Measurements from ENCODE around the gene ZNF438.

DNA sequence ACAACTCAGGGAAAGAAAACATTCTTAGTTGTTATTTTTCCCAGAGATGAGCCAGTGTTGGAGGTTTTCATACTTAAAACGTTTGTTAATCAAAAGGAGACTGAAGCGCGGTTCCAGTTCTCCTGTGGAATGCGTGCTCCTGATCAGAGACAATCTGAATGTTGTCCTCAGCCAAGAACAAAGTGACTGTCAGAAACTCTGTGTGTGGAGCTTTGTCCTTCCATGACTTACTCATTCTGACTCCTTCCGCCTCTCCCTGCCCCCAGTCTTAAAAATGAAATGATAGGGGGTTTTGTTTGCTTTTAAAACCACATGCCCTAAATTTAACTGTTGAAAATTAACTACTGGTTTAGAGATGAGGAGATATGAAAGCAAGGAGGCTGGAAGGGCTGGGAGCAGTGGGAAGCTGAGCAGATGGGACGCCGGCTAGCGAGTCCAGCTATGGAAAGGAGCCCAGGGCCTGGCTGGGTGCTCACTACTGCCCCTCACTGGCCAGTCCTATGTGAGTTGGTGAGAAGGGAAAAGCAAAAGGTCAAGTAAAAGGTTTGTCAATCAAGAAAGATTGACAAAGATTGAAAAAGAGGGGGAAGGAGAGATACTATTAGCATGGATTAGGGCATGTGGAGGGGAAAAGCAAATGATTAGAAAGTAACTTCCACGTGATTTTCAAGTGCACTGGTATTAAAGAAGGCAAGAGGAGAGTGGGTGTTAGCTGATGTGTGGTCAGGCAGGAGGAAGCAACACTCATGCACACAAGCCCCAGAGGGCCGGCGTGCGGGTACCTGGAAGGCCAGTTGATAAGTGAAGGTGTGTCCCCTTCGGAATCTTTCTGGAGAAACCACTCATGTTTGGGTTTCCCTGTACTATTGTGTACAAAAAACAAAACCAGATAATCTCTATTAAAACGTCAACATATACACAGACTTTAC, 99.3 kb downstream of the SVIL start:
- RRBS, 2 experiments, result no CpG with 5 or more reads among the region's 14 CpGs
CAGE:
- cytosol, long polyA minus RNA, result no peak
- cytosol, long polyA plus RNA, result no peak
- long polyA plus RNA, result no peak
- nucleus, long polyA minus RNA, result no peak
- nucleus, long polyA plus RNA, result no peak

DNA sequence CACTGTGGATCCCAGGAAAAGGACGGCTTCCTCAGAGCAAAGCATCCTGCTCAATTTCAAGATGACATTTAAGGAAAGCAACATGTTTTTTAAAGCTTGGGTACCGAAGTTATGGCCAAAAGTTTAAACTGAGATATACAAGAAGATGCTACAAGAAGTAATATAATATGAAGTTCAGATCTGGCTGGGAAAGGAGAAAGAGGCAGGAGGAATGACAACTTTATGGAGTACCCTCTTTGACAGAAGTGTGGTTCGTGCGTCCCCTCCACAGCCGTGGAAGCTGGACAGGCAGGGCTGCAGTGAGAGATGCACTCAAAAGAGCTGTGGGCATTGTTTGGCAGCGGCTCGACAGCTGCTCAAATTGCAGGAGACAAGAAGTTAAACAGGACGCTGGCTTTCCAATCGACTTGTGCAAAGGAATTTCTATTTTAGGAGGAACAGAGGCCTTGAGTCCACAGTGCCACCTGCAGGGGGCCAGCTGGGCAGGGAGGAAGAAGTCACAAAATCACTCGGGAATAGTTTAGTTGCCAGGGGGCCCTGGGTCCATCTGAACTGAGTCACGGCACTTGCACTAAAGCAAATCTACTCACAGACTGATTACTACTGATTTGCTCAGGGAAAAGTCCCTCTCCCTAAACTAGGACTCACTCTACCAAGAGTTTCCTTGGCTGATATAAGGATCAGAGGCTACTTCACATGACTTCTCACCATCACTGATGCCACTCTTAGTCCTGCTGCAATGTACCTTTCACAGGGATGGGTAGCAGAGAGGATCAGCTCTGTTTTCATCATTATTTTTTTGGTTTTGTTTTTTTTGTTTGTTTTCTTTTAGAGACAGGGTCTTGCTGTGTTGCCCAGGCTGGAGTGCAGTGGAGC, 201.0 kb downstream of the JCAD start:
- RRBS, 2 experiments, result no CpG with 5 or more reads among the region's 11 CpGs
CAGE:
- cytosol, long polyA minus RNA, result no peak
- cytosol, long polyA plus RNA, result no peak
- long polyA plus RNA, result no peak
- nucleus, long polyA minus RNA, result no peak
- nucleus, long polyA plus RNA, result no peak

- RRBS, 2 experiments, result no CpG with 5 or more reads among the region's 2 CpGs
CAGE:
- cytosol, long polyA minus RNA, result no peak
- cytosol, long polyA plus RNA, result no peak
- long polyA plus RNA, result no peak
- nucleus, long polyA minus RNA, result no peak
- nucleus, long polyA plus RNA, result no peak
Observed at GRCh38 chr10:30000232-30000676, 59.1 kb downstream of the JCAD start.

GRCh38 chr10:30039756-30040517, 19.4 kb downstream of the JCAD start:
- RRBS, 2 experiments, result no CpG with 5 or more reads among the region's 17 CpGs
CAGE:
- cytosol, long polyA minus RNA, result no peak
- cytosol, long polyA plus RNA, result no peak
- long polyA plus RNA, result no peak
- nucleus, long polyA minus RNA, result no peak
- nucleus, long polyA plus RNA, result no peak

DNA sequence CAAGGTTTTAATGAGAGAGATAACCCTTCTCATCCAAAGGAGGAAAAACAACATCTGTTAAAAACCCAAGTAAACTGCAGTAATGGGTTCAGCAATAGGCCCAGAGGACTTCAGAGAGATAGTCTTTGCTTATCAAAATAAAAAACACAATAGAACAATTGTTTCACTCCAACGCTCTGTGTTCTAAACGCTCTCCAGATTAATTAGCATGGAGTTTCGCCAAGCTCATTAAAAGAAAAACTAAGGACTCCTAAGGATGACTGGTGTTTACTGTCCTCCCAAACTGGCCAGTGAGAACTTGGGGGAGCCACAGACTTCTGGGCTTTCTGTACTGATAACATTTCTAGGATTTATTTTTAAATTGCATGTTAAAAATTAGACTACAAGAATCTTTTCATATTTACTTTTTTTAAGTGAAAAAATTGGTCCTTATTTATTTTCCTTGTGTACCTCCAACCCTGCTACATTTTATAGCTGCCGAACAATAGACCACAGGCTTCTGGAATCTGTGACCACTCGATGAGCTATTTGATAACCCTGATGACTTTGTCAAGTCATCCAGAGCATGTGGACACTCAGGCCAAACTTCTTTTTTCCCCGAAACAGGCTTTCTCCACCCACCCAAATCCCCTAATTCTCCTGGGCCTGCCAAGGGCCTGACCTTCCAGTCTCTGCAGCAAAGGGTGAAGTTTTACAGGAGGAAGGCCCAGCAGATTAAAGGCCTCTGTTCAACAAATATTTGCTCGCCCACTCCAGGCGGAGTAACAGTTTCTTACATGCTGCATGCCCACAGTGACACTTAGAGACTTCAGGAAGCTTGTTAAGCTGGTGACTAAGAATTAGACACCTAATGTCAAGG, 2.2 kb downstream of the JCAD start:
- RRBS, 2 experiments, result no CpG with 5 or more reads among the region's 8 CpGs
CAGE:
- cytosol, long polyA minus RNA, result no peak
- cytosol, long polyA plus RNA, result no peak
- long polyA plus RNA, result no peak
- nucleus, long polyA minus RNA, result no peak
- nucleus, long polyA plus RNA, result no peak

GRCh38 chr10:30058634-30059167, 685 bp downstream of the JCAD start:
- RRBS, 2 experiments, result 8% methylated on average over 24 of the region's 54 CpGs
CAGE:
- cytosol, long polyA minus RNA, result no peak
- cytosol, long polyA plus RNA, result no peak
- long polyA plus RNA, result no peak
- nucleus, long polyA minus RNA, result no peak
- nucleus, long polyA plus RNA, result no peak

GRCh38 chr10:30220445-30220684, 128.7 kb downstream of the MTPAP start:
- RRBS, 2 experiments, result no CpG with 5 or more reads among the region's 5 CpGs
CAGE:
- cytosol, long polyA minus RNA, result no peak
- cytosol, long polyA plus RNA, result no peak
- long polyA plus RNA, result no peak
- nucleus, long polyA minus RNA, result no peak
- nucleus, long polyA plus RNA, result no peak

GRCh38 chr10:30341389-30341815, 7.7 kb downstream of the MTPAP start:
- RRBS, 2 experiments, result no CpG with 5 or more reads among the region's 5 CpGs
CAGE:
- cytosol, long polyA minus RNA, result no peak
- cytosol, long polyA plus RNA, result no peak
- long polyA plus RNA, result no peak
- nucleus, long polyA minus RNA, result no peak
- nucleus, long polyA plus RNA, result no peak

DNA sequence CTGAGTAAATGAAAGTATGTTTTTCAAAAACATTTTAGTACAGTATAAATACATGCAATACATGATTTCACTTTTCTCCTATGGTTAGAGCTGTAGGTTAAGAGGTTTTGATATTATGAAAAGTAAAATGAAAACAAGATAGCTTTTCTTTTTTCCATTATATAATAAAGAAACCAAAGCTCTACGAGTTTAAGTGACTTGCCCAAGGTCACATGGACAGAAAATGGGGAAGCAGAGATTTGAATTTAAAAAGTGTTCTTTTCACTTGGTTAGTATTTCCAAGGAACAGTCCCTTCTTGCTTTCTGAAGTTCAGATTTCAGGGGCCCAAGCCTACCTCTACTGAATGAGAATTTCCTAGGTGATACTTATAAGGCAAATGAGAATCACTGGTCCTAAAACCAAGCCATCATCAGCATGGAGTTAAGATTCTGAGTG, 13.2 kb upstream of the MAP3K8 start:
- RRBS, 2 experiments, result no CpG with 5 or more reads among the region's 1 CpG
CAGE:
- cytosol, long polyA minus RNA, result no peak
- cytosol, long polyA plus RNA, result no peak
- long polyA plus RNA, result no peak
- nucleus, long polyA minus RNA, result no peak
- nucleus, long polyA plus RNA, result no peak

GRCh38 chr10:30431214-30431969, 2.6 kb upstream of the MAP3K8 start:
- RRBS, 2 experiments, result 7% methylated on average over 5 of the region's 18 CpGs; no CpG with 5 or more reads in 1 of the 2 experiments
CAGE:
- cytosol, long polyA minus RNA, result no peak
- cytosol, long polyA plus RNA, result no peak
- long polyA plus RNA, result no peak
- nucleus, long polyA minus RNA, result no peak
- nucleus, long polyA plus RNA, result no peak

DNA sequence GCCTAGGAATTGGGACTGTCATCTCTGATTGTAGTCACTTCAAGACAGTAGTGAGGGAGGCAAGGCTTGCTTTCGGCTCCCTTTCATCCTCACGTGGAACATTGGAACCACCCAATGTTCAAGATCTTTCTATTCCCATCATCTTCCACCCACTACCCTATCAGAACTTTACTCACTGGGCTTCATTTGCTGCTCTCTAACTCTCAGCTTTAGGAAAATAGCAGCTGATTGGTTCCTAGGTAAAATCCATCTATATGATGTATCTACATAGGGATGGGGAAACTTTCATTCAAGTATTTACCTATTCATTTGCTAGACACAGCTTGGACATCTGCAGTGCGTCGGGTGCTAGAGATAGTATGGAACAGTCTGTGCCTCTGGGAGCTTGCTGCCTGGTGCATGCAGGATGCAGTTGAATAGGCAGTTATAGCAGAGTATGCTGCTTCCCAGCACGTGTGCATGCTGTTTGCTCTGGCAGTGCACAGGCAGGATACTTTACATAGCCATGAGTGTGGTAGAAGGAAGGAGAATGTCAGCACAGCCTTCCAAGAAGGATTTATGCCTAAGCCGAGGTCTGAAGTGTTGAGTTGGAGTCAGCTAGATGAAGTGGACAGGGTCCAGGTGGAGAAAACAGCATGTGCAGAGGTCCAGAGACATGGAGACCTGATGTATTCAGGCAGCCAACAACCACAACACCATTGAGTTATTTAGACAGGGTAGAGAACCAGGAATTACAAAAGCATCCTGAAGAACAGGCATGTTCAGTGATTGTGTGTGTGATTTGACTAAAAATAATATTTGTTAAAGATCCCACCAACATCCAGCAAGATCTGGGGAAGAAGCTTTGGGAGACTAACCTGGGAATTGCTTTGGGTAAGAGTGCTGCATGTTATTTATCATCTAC, 8.0 kb downstream of the MAP3K8 start:
- RRBS, 2 experiments, result no CpG with 5 or more reads among the region's 6 CpGs
CAGE:
- cytosol, long polyA minus RNA, result no peak
- cytosol, long polyA plus RNA, result no peak
- long polyA plus RNA, result no peak
- nucleus, long polyA minus RNA, result no peak
- nucleus, long polyA plus RNA, result no peak

DNA sequence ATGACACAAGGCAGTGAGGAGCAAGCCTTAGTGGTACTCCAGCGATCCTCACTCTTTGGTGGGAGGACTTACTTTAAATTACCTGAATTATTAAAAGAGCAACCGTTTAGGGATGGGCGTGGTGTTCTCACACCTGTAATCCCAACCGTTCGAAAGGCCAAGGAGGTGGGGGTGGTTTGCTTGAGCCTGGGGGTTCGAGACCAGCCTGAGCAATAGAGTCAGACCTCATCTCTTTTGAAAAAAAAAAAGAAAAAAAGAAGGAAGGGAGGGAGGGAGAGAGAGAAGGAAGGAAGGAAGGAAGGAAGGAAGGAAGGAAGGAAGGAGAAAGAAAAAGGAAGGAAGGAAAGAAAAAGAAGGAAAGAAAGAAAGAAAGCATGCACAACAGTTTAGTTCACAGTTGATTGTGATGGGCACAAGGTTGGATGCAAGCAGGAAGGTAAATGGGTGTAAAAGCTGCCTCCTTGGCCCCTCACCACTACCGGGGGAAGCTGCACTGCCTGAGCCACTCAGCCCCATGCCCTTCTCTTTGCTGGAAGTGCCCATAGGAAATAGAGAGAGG, 19.7 kb downstream of the MAP3K8 start:
- RRBS, 2 experiments, result no CpG with 5 or more reads among the region's 7 CpGs
CAGE:
- cytosol, long polyA minus RNA, result no peak
- cytosol, long polyA plus RNA, result no peak
- long polyA plus RNA, result no peak
- nucleus, long polyA minus RNA, result no peak
- nucleus, long polyA plus RNA, result no peak

DNA sequence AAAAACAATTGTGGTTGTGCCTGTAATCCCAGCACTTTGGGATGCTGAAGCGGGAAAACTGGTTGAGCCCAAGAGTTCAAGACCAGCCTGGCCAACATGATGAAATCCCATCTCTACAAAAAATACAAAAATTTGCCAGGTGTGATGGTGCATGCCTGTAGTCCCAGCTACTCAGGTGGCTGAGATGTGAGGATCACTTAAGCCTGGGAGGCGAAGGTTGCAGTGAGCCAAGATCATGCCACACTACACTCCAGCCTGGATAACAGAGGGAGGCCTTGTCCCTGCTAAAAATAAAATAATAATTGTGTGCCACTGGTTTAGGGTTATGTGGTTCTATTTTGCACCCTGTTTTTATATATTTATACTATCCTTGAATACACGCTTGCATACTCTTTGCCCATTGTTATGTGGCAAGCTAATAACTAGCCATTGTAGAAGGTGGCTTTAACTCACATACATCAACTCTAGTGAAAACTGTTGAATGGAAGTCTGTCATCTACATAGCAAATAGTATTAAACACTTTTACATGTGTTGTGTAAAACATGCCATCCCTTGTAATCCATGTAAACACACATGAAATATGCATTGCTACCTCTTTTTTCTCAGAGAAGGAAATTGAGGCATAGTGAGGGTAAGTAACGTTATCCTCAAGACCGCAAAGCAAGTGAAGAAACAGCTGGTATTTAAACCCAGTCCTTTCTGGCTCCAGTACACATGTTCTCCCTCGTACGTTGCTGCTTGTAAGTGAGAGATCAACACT, 28.2 kb downstream of the MAP3K8 start:
- RRBS, 2 experiments, result no CpG with 5 or more reads among the region's 7 CpGs
CAGE:
- cytosol, long polyA minus RNA, result no peak
- cytosol, long polyA plus RNA, result no peak
- long polyA plus RNA, result no peak
- nucleus, long polyA minus RNA, result no peak
- nucleus, long polyA plus RNA, result no peak

DNA sequence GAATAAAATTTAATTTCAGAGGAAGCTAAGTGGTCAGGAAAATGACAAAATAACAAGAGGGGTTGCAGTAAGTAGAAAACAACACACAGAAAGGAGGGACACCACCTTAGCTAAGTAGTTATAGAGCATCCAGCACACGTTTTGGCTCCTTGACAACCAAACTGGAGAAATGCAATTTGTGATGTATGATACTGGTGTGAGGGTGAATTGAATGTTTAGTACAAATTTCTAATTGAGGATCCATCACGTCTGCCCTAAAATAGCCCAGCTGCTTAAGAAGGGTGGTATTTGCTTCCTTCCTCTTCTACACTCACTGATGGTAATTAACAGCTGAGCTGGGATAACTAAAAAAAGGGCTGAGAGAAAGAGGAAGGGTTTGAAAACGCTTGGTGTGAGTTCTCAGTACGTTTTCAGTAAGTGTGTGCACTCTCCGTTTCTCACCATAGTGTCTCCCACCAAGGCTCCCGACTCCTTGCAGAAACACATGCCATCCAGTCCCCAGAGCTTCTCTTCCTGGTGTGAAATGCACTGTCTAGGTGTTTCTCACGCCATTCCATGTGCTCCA, 54.3 kb downstream of the MAP3K8 start:
- RRBS, 2 experiments, result no CpG with 5 or more reads among the region's 7 CpGs
CAGE:
- cytosol, long polyA minus RNA, result no peak
- cytosol, long polyA plus RNA, result no peak
- long polyA plus RNA, result no peak
- nucleus, long polyA minus RNA, result no peak
- nucleus, long polyA plus RNA, result no peak

- RRBS, 2 experiments, result no CpG with 5 or more reads among the region's 8 CpGs
CAGE:
- cytosol, long polyA minus RNA, result no peak
- cytosol, long polyA plus RNA, result no peak
- long polyA plus RNA, result no peak
- nucleus, long polyA minus RNA, result no peak
- nucleus, long polyA plus RNA, result no peak
Observed at GRCh38 chr10:30587360-30587932, 42.1 kb downstream of the LYZL2 start.

DNA sequence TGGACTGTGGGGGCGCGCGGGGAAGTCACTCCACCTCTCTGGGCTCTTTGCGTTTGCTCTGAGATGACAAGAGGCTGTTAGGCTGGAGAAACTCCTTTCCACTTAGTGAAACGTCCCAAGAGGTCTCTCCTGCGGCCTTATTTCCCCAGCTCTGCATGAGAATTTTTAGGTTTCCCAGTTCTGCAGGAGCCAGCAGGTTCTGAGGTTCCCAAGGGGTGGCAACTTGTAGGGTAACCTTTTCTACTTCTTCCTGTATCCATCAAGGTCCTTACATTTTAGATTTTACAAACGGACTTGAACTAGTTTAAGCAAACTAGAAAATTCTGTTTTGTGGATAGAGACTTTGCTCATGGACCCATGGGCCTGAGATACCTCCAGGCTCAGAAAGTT, 156.1 kb upstream of the LYZL2 start:
- RRBS, 2 experiments, result no CpG with 5 or more reads among the region's 7 CpGs
CAGE:
- cytosol, long polyA minus RNA, result no peak
- cytosol, long polyA plus RNA, result no peak
- long polyA plus RNA, result no peak
- nucleus, long polyA minus RNA, result no peak
- nucleus, long polyA plus RNA, result no peak

DNA sequence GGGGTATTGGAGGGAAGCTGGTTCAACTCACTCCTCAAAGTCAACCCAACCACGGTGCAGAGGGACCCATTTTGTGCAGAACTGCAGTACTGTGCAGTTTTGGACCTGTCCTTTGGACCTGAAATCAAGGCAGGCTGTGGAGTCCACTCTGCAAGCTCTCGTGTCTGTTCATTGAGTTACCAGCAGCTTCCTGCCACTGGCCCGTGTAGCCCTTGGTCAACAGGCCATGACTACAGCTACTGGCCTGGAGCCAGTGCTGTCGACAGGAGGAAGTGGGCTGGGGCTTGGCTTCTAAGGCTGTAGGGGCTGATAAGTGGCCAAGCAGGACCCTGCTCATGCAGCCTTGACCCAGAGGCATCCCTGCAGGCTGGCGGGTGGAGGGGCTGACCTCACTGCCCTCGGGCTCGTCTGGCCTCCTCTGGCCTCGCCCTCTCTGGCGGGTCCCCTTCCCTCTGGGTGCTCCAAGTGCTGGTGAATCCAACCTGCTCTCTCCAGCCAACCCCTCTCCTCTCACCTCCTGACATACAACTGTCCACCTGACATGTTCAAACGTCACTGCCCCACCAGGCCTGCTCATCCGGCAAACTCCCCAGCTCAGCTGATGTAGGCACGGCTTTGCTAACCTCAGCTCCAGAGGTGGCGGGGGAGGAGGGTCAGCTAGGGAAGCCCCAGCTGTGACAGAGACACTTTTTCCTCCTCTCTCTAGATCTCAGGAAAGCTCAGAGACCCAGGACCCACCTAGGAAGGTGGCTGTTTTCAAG, 188.5 kb upstream of the LYZL2 start:
- RRBS, 2 experiments, result no CpG with 5 or more reads among the region's 13 CpGs
CAGE:
- cytosol, long polyA minus RNA, result no peak
- cytosol, long polyA plus RNA, result no peak
- long polyA plus RNA, result no peak
- nucleus, long polyA minus RNA, result no peak
- nucleus, long polyA plus RNA, result no peak

DNA sequence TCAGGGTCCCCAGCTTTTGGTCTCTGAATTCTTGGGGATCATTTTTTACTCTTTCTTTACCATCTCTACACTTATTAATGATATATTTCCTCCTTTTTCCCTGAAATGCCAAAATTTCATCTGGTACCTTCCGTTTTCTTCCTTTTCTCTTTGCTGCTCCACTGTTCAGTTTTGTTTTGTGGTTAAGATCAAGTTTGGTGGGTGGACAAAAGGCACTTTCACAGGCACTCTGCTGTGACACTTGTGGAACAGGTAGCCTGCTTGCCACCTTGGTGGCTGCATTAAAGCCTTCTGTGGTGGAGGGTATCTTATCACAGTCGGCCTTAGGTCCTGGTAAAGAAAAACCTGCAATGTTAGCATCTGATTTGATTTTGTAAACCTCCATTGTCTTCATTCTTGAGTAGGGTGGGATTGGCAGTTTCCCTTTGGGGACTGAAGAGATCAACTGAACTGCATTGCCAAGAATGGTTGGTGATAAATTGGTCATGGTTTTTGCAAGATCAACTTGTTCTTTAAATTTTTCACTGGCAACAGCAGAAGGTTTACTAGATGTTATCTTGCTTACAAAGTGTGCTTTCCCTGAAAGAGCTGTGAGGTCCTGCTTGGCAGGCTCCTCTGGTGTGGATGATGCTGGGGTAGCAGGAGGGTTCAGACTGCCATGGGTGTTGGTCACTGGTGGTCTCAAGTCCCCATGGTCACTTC, 182.4 kb downstream of the ZNF438 start:
- RRBS, 2 experiments, result no CpG with 5 or more reads among the region's 2 CpGs
CAGE:
- cytosol, long polyA minus RNA, result no peak
- cytosol, long polyA plus RNA, result no peak
- long polyA plus RNA, result no peak
- nucleus, long polyA minus RNA, result no peak
- nucleus, long polyA plus RNA, result no peak

- RRBS, 2 experiments, result no CpG with 5 or more reads among the region's 66 CpGs
CAGE:
- cytosol, long polyA minus RNA, result start-site peak on the minus strand at chr10:31031893-31031938, 5 reads
- cytosol, long polyA plus RNA, result start-site peak on the minus strand at chr10:31031852-31031943, 13 and 12 reads in 2 replicates
- long polyA plus RNA, result no peak
- nucleus, long polyA minus RNA, result no peak
- nucleus, long polyA plus RNA, result start-site peak on the minus strand at chr10:31031852-31031951, 12 and 27 reads in 2 replicates
Observed at GRCh38 chr10:31031512-31032177, at the start of gene ZNF438. TSS of gene ZNF438 (minus strand) at chr10:31031865.

DNA sequence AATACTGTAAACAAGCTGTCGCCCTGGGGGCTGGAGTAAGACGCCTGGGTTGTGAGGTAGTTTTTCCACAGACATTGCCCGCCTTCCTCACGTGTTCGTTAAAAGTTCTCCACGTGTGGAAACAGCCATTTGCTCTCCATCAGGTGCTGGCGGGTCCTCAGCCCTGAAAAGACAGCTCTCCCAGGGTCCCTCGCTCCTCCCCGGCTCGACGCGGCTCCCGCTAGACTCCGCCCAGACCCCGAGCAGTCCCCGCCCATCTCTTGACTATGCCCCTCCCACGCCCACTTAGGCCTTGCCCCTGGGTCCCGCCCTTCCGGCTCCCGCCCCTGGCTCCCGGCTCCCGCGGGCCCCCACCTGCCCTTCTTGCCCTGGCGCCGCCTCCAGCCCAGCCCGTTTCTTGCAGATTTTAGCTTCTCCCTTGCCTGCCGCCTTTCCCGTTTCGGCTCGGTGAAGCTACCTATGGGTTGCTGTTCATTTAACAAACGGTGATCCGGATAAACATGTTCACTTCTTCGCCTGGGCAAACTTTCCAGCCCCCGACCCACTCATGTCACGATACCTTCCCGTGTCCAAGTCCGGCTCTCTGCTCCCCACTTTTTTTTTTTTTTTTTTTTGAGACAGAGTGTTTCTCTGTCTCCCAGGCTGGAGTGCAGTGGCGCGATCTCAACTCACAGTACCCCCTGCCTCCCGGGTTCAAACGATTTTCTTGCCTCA, 670 bp upstream of the ZNF438 start:
- RRBS, 2 experiments, result 56 to 60% methylated on average over 7 of the region's 41 CpGs
CAGE:
- cytosol, long polyA minus RNA, result no peak
- cytosol, long polyA plus RNA, result no peak
- long polyA plus RNA, result no peak
- nucleus, long polyA minus RNA, result no peak
- nucleus, long polyA plus RNA, result no peak